Colic lymph node (tissue), 1 donor: ENCODE measurements around a stretch of chr9.

GRCh38 chr9:133635437-133635763, 763 bp upstream of the DBH start:
- PRO-cap, result no peak

GRCh38 chr9:133756332-133756652, 18.1 kb upstream of the SARDH start:
- PRO-cap, result no peak

DNA sequence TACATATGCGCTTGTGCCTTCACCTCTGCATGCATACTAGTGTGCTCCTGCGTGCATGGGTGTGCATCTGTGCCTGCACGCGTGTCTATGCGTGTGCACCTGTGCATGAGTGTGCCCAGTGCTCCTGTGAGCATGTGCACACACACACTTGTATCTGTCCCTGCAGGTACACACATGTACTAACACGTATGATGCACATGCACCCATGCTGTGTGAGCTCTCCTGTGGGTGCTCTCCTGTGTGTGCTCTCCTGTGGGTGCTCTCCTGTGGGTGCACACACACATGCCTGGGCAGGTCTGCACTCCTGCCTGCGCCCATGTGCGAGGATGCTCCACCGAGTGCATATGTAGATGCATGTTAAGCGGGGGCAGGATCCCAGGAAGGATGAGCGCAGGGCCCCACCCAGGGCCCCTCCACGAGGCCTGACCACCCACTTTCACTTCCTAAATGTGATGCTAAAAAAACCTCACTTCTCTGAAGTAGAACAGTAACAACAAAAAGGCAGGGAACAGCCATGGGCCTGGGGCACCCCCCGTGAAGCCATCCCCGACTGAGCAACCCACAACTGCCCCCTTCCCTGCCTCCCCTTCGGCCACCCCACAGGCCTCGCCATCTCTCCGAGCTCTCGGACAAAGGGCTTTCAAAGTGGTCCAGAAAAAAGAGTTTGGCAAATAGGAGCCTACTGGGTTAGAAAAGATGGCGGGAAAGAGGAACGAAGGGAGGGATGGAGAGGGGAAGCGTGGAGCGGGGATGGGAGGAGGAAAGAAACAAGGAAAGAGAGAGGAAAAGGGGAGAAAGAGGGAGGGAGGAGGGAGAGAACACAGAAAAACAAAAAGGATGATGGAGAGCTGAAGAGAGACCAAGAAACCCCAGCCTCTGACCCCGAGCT, 48.2 kb upstream of the SARDH start:
- PRO-cap, result no peak

- PRO-cap, result no peak
Measured at GRCh38 chr9:133805453-133806270, 67.5 kb upstream of the SARDH start.

DNA sequence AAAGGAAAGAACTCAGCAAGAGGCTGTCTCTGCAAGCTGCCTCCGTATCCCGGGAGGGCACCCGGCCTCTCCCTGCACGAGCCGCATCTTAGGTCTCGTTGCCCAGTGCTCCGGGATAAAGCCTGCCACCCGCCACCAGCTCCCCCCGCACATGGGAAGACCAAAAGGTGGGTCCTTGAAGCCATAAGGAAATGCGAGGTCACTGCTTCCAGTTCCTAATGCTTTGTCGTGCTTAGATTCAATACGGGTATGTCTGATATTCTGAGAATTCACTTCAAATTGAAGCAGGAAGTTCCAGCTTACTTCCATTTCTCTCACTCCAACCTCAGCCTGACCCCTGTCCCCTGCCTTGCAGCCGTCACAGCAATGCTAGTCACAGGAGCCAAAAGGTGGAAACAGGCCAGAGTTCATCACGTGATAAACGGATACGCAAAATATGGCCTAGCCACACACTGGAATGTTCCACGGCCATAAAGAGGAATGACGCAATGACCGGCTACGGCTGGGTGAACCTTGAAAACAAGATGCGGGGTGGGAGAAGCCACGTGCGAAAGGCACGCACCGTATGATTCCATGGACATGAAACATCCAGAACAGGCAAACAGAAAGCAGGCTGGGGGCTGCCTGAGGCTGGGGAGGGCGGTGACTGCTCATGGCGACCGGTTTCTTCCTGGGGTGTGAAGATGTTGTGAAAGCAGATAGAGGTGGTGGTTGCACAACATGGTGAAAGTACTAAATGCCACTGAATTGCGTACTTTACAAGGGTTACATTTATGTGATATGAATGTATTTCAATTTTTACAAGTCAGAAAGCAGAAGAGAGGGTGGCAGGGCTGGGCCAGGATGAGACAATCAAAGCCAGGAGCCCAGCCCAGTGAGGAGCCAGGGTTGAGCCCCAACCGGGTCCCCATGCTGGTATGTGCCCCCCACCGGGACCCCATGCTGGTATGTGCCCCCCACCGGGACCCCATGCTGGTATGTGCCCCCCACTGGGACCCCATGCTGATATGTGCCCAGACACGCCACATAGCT, 117.7 kb upstream of the SARDH start:
- PRO-cap, result unidirectional peak, plus-strand start at position 815 of the sequence

GRCh38 chr9:133944387-133945672, 47.3 kb downstream of the VAV2 start:
- PRO-cap, result no peak

GRCh38 chr9:133990748-133991416, 1.2 kb downstream of the VAV2 start:
- PRO-cap, result unidirectional peak, plus-strand start at chr9:133991105; unidirectional peak, plus-strand start at chr9:133991330

DNA sequence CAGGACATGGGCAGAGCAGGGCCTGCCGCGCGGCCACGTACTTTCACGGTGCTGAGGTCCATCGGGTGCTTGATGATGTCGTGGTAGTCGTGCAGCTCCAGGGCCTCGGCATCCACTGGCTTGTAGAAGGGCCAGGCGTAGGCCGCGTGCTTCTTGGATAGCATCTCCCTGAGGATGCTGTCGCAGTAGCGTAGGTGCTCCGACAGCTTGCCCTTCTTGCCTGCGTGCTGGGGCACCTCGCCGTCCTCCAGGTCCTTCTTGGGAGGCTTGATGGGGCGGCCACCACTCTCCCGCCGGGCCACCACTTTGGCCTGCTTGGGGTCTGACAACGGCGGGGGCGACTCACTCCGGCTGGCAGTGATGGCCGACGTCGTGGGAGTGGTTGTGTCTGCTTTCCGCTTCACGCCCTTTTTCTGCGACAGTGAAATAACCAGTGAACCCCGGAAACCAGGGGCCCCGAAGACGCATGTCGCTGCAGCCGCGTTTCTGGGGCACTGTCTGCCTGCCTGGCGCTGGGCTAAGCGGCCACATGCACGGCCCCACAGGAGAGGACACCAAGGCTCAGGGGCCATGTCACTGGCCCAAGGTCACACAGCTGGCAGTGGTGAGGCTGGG, 19.7 kb downstream of the BRD3 start:
- PRO-cap, result no peak

- PRO-cap, result bidirectional peak, plus-strand start at chr9:134068673, minus-strand start at chr9:134068505
Measured at GRCh38 chr9:134068615-134069317, 940 bp upstream of the BRD3 start.

GRCh38 chr9:134165495-134165963, 29.6 kb downstream of the WDR5 start:
- PRO-cap, result no peak

GRCh38 chr9:134172456-134172849, 36.6 kb downstream of the WDR5 start:
- PRO-cap, result no peak

DNA sequence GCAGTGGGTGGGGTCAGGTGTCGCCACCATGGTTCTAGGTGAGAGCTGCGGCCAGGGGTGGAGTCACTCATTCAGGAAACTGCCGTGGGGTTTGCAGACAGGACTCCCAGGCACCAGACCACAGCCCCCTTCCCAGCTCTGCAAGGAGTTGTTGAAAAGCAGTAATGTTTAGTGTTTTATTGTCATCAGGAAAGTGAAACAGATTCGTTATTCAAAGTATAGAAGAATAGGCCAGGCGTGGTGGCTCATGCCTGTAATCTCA, 45.8 kb downstream of the WDR5 start:
- PRO-cap, result no peak

DNA sequence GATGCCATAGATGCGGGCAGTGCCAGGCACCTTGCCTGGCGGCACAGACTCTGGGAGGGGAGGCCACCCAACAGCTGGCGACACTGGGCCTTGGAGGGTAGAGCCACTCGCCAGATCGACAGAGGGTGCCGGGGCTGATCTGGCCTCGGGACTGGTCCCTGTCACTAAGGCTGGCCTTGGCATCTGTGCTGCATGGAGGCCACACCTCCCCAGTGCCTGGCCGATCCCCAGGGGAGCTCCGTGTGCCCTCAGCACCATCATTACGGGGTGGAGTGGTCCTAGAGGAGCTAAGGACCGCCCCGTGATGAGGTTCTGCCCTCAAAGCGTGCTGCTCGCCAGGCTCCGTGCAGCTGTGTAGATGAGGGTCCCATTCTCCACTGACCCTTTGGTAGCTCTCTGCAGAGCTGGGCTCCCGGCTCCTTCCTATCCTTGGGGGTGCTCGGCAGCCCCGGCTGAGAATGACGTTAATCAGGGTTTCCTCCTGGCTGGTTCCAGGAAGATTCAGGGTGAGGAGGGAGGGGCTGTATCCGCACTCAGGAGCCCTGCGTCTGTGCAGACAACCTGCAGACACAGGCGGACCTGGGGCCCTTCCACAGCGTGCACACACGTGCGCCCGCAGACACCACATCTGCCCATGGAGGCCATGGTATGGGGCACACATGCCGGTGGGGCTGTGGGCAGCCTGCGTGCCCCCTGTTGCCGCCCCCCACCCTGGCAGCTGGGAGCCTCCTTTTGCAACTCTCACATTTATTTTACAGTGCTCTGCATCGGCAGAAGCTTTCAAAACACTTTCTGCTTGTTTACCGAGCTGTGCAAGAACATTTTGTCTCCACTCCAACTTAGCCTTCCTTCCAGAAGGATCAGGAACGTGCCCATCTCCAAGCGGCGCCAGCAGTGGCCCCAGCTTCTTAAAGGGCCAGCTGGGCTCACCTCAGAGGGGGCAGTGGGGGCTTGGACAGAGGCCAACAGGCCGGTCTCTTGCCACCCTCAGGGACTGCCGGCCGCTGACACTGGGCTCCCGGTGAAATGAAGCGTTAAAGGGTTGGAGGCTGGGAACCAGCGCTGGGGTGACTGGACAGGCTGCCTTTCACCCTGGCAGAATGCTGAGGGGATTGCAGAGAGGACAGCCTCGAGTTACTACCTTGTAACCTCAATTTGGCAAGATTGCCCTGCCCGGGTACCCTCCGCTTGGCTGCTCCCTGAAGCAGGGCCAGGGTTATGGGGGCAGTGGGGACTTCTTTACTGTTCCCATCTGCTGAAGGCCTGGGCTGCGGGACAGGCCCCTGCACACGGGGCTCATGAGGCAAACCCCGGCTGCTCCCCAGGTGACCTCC, 95.2 kb downstream of the WDR5 start:
- PRO-cap, result no peak

GRCh38 chr9:134324301-134325058, 1.8 kb upstream of the RXRA start:
- PRO-cap, result no peak

GRCh38 chr9:134329868-134330425, 3.7 kb downstream of the RXRA start:
- PRO-cap, result no peak

- PRO-cap, result no peak
Measured at GRCh38 chr9:134360785-134361736, 34.8 kb downstream of the RXRA start.

- PRO-cap, result no peak
Measured at GRCh38 chr9:134405403-134405888, 79.2 kb downstream of the RXRA start.

GRCh38 chr9:134413821-134414317, 87.6 kb downstream of the RXRA start:
- PRO-cap, result no peak

DNA sequence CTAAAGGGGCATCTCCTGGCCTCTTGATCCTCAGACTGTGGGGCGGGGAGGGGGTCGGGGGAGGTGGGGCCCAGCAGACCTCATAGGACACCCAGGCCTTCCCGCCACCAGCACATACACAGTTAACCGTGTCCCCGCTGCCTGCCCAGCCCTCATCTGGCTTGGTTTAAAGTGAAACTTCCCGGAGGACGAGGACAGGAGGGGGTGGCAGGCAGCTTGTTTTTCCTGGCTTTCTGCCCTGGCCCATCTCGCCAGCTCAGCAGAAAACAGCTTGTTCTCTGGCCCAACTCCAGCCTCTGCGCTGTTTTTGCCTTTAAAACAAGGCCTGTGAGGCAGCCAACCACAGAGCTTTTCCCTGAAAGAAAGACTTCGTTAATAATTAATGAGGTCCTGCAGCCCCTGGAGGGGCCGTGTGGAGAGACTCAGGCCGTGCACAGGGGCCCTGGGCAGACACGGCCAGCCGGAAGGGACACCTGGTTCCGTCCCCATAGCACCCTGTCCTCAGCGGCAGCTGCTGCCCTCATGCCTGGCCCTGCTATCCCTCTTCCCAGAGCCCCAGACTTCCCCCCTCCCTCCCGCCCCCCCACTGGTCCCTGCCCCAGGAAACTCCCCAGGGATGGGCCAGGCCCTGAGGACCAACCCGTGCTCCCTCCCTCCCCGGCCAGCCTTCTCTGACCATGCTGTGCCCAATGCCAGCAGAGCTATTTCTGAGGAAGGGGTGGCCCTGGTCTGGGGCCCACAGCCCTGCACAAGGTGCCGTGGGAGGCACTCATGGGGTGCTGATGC, 108.8 kb downstream of the RXRA start:
- PRO-cap, result no peak

GRCh38 chr9:134545594-134546268, 95.9 kb upstream of the COL5A1 start:
- PRO-cap, result no peak